ENCODE results near the gene SLC13A1.

GRCh38 chr7:116955681-116956501, 2.6 kb downstream of the ST7 start:
- PRO-cap, 7 experiments = peak in 1 of 7 experiments; most common plus-strand start chr7:116956285 (in 1)
- RAMPAGE, long total RNA, 2 experiments = no peak in any of the 2 experiments

DNA sequence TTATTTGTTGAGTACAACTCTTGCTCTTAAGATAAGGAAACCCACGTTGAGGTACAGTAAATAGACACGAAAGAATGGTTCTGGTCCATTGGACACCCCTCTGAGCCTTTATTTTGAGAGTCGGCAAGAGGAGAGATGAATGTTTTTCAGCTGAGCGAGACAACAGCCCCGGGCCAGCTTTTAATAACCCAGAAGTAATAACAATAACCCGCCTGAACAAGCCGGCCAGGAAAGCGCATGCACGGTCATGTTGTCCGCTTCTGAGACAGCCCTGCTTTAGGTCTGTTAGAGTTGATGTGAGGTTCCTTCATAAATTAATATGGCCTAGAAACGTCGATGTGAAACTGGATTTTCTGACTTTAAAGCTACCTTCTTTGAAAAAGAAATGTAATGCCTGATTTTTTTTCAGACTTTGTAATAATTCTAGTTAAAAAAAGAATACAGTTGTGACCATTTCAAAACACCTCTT, 48.9 kb downstream of the WNT2 start:
- PRO-cap, 7 experiments = no peak in any of the 7 experiments
- RAMPAGE, long total RNA, 2 experiments = no peak in any of the 2 experiments

DNA sequence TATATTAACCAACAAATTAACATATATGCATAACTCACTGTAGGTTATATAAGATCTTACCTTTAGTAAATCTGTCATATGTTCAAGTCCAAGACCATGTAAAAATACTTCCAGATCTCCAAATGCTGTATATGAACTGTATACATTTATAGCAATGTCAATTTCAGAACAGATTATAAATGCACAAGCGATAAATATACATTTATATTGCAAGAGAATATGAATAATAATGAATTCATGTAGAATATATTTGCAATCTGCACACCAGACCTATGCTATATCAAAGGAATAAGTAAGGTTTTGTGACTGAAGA, 45.3 kb downstream of the ASZ1 start:
- PRO-cap, 7 experiments = no peak in any of the 7 experiments
- RAMPAGE, long total RNA, 2 experiments = no peak in any of the 2 experiments

GRCh38 chr7:117751825-117752151, 121.5 kb downstream of the CTTNBP2 start:
- PRO-cap, 7 experiments = no peak in any of the 7 experiments
- RAMPAGE, long total RNA, 2 experiments = no peak in any of the 2 experiments

DNA sequence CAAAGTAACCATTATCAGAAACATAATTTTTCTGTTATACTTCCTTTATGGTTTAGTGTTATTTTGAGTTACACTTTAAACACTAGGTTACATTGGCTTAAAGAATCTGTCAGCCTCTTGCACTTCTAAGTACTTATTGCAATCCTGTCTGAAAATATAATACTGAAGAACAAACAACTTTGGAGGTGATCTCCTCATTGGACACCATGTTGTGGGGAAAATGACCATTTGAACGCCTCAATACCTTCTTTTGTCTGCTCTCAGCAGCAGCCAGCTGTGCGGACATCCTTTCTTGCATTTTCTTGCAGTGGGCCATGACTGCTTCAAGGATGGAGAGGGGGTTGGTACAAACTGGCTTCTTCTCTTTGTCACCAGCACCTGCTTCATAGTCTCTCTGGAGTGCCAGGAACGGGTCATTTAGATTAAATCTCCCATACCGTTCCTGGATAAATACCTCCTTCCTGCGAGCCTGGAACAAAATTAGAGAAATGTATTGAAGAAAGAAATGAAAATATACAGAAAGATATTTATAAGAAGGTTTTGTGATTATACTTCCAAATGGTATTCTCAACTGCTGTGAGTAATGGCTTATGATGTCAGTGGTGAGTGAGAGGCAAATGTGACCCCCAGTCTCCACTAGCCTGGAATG, 62.6 kb downstream of the CTTNBP2 start:
- PRO-cap, 7 experiments = no peak in any of the 7 experiments
- RAMPAGE, long total RNA, 2 experiments = no peak in any of the 2 experiments

- PRO-cap, 7 experiments = no peak in any of the 7 experiments
- RAMPAGE, long total RNA, 2 experiments = no peak in any of the 2 experiments
Observed at GRCh38 chr7:118572786-118573599, 348.5 kb downstream of the ANKRD7 start.

- PRO-cap, 7 experiments = peak in 7 of 7 experiments; most common plus-strand start chr7:120273802 (in 7); most common minus-strand start chr7:120273572 (in 7)
- RAMPAGE, long total RNA, 2 experiments = no peak in any of the 2 experiments
Observed at GRCh38 chr7:120273481-120274195, 663 bp downstream of the KCND2 start.

DNA sequence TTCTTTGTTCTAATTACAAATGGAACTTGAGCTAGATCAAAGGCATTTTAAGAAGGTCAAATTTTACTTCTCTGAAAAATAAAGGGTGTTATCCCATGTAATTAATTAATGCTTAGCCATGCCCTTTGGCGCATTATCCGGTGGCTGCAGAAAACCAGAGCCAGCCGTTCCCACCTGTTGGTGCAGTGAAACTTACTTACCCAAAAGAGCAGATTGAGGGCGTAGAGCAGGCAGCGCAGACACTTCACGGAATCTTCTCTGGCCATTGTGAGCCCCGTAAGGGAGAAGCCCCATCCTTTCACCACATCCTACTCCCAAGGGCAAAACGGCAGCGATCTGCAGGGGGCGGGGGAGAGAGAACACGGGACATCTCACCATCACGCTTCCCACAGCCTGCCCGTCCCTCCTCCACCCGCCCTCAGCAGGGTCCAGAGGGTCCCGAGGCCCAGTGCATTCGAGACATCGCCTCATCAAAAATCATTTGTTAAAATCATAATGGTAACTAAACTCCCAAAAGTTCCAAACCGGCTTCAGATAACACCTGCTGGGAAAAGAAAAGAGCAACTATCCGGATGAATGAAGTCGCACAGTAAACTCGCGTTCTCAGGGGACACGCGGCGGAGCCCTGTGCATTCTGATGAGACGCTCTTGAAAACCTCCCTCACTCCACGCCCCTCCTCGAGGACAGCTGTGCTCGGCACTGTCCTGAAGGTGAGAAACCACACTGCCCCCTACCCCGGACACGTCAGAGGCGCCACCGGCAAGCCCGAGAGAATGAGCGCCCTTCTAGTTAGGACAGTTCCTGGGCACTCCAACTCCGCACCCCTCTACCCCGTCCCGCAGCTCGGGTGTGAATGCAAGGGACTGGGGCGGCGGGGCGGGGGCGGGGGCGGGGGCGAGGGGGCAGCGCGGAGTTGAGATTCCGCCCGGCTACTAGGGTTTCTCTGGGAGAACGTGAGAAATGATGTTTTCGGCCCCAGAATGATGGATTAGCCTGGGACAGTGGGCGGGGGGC, 1.1 kb downstream of the TSPAN12 start:
- PRO-cap, 7 experiments = no peak in any of the 7 experiments
- RAMPAGE, long total RNA, 2 experiments = no peak in any of the 2 experiments

- PRO-cap, 7 experiments = peak in 4 of 7 experiments; most common plus-strand start chr7:121076597 (in 4); most common minus-strand start chr7:121076449 (in 1)
- RAMPAGE, long total RNA, 2 experiments = no peak in any of the 2 experiments
Observed at GRCh38 chr7:121076275-121077614, 88.2 kb downstream of the CPED1 start.

DNA sequence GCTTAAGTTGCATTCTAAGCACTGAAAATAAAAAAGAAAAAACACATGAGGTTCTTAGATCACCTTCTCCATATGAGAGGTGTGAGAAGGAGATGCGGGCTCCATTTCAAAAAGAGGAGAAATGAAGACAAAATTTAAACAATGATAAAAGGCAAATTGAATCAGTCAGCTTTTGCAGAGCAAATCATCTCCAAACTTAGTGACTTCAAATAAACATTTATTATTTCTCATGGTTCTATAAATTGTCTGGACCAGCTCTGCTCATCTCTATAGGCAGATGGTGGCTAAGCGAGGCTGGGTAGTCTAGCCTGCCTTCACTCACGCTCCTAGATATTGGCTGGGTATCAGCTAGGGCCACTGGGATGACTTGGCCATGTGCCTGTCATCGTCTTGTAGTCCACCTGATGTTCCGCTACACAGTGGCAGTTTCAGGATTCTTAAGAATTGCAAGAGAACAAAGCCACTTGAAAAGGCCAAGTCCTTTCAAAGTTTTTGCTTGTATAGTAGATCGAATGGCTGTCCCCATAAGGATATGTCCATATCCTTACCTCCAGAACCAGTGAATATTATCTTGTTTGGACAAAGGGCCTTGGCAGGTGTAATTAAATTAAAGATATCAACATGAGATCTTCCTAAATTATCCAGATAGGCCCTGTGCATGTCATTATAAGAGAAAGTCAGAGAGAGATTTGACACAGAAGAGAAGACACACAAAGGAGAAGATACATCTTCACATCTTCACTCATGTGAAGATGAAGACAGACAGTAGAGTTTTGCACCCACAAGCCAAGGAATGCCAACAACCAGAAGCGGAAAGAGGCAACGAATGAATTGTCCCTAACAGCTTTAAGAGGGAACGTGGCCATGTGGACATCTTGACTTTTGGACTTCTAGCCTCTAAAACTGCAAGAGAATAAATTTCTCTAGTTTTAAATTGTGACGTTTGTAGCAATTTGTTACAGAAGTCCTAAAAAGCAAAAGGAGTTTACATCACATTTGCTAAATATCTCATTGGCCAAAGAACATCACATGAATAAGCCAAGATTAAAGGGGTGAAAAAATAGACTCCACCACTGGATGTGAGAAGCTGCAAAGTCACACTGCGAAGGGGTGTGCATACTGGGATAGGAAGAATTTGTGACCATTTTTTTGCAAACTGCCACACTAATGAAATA, 123.6 kb downstream of the CPED1 start:
- PRO-cap, 7 experiments = no peak in any of the 7 experiments
- RAMPAGE, long total RNA, 2 experiments = no peak in any of the 2 experiments

DNA sequence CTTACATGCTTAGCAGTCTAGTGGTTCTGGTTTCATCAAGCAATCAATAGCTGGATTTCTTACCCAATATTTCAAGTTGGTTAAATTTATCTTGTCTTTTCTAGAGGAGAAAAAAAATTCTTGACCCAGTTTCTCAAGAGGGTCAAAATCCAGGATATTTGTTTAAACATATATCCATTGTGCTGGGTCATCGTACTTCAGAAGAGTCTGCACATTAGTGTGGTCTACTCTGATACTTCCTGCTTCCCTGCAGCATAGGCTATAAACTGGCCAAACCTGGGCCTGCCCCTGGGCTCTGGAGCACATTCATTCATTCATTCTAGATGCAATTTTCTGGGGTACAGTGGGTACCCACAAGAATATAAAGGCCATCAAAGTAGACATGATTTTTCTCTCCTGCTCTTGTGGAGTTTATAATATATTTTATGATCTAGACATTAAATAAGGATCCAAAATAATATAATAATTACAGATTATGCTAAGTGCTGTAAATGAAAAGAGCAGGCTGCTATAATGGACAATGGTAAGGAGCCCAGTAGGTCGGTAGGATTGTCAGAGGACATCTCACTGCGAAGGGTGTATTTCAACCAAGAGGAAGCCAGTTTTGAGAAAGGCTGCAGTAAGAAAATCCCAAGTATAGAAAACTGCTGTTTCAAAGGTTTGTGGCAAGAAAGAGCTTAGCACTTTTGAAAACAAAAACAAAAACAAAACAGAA, 141.9 kb upstream of the WNT16 start:
- PRO-cap, 7 experiments = no peak in any of the 7 experiments
- RAMPAGE, long total RNA, 2 experiments = no peak in any of the 2 experiments

DNA sequence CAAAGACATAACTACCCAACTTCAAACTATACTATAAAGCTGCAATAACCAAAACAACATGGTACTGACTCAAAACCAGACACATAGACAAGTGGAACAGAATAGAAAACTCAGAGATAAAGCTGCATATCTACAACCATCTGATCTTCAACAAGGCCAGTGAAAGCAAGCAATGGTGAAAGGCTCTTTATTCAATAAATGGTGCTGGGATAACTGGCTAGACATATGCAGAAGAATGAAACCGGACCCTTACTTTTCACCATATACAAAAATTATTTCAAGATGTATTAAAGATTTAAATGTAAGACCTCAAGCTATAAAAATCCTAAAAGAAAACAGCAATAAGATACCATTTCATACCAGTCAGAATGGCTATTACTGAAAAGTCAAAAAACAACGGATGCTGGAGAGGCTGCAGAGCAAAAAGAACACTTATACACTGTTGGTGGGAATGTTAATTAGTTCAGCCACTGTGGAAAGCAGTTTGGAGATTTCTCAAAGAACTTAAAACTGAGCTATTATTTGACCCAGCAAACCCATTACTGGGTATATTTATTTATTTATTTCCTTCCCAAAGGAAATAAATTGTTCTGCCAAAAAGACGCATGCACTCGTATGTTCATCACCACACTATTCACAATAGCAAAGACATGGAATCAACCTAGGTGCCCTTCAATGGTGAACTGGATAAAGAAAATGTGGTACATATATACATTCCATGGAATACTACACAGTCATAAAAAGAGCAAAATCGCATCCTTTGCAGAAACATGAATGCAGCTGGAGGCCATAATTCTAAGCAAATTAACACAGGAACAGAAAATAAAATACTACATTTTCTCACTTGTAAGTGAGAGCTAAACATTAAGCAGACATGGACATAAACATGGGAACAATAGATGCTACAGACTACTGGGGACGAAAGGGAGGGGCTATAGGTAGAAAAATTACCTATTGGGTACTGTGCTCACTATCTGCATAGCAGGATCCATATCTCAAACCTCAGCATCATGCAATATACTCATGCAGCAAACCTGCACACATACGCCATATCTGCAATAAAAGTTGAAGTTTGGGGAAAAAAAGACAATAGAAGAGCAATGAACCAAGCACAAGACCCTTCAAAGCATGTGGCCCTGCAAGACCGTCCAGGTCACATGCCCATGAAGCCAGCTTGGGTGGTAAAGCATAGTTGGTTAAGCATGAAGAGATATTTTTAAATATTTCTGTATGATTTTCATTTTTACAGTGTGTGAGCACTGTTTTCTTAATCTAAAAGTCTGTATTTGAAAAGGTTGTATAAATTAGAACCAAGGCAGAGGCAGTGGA, 72.2 kb upstream of the WNT16 start:
- PRO-cap, 7 experiments = no peak in any of the 7 experiments
- RAMPAGE, long total RNA, 2 experiments = no peak in any of the 2 experiments

DNA sequence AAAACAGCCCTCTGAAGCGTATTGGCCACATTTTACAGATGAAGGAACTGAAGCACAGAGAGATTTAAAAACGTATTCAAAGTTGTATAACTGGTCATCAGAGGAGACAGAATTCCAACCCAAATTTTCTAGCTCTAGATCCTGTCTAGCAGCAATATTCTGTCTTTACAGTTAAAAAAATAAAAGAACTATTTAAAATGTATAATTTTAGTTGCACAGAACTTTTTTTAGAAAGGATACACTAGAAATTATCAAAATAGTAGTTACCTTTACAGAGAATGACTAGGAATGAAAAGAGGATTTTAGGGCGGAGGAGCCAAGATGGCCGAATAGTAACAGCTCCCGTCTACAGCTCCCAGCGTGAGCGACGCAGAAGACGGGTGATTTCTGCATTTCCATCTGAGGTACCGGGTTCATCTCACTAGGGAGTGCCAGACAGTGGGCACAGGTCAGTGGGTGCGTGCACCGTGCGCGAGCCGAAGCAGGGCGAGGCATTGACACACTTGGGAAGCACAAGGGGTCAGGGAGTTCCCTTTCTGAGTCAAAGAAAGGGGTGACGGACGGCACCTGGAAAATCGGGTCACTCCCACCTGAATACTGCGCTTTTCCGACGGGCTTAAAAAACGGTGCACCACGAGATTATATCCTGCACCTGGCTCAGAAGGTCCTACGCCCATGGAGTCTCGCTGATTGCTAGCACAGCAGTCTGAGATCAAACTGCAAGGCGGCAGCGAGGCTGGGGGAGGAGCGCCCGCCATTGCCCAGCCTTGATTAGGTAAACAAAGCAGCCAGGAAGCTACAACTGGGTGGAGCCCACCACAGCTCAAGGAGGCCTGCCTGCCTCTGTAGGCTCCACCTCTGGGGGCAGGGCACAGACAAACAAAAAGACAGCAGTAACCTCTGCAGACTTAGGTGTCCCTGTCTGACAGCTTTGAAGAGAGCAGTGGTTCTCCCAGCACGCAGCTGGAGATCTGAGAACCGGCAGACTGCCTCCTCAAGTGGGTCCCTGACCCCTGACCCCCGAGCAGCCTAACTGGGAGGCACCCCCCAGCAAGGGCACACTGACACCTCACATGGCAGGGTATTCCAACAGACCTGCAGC, 66.0 kb downstream of the FEZF1 start:
- PRO-cap, 7 experiments = no peak in any of the 7 experiments
- RAMPAGE, long total RNA, 2 experiments = no peak in any of the 2 experiments

DNA sequence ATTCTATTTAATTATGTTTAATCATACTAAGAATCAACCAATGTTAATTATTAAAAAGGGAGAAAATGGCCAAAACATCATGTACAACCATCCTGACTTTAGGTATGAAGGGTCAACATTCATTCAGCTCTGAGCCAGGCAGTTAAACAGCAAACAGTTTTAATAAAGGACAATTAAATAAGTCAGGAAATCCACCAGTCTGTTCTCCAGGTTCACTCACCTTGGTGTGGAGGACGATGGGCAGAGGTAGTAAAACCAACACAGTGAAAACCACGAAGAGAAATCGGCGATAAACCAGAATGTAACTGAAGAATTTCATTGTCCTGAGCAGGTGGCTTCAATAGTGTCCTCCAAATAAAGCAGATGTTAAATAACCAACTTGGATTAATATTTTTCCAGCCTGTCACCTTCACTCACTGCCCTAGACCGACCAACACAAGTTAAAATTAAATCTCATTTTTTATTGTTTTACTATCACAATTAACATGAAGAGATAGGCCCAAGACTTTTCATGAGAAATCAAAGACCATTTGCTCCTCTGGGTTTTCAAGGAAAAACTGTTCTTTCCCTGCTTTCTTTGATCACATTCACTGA, at the start of gene SLC13A1:
Gene SLC13A1, minus strand, starts transcription at position 342 of the 594 bp plus-strand sequence.
- PRO-cap, 7 experiments = no peak in any of the 7 experiments
- RAMPAGE, long total RNA, 2 experiments = no peak in any of the 2 experiments

DNA sequence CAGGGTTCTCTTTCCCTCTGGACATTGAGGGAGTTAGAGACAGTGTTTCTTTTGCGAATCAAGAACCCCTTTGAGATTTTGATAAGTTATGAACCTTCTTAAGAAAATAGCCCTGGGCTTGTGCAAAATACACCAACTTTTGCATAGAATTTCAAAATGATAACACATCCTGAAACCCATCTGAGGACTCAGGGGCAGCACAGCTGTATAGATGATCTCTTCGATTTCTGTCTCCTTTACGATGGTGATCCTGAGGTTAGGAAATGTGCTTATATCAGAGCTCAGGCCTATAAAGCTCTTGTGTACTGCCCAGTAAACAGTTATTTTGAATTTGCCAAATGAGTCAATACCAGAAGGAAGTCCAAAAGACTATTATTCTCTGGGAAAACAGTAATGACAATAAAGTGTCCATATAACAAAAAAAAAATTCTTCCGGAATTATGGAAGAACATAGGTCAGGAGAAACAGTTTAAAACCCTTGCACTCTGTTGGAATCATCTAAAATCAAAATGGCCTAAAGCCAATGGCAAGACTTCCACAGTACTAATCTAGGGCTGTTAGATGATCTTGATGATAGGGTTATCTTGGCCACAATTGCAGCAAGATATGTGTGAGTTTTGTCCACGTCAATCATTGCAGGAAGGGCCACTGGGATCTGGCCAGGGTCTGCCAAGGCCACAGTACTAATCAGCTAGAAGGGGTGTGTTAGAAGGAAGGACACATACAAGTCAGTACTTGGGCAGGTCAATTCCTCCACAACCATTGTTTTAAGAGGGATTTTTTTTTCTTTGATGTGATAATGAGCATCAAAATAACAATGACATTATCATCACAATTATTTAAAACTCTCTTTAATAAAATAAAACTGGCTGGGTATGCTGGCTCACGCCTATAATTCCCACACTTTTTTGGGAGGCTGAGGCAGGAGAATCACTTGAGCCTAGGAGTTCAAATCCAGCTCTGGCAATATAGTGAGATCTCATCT, 1.4 kb downstream of the LMOD2 start:
- PRO-cap, 7 experiments = no peak in any of the 7 experiments
- RAMPAGE, long total RNA, 2 experiments = no peak in any of the 2 experiments

GRCh38 chr7:123657978-123658413, 2.3 kb downstream of the LMOD2 start:
- PRO-cap, 7 experiments = no peak in any of the 7 experiments
- RAMPAGE, long total RNA, 2 experiments = no peak in any of the 2 experiments

DNA sequence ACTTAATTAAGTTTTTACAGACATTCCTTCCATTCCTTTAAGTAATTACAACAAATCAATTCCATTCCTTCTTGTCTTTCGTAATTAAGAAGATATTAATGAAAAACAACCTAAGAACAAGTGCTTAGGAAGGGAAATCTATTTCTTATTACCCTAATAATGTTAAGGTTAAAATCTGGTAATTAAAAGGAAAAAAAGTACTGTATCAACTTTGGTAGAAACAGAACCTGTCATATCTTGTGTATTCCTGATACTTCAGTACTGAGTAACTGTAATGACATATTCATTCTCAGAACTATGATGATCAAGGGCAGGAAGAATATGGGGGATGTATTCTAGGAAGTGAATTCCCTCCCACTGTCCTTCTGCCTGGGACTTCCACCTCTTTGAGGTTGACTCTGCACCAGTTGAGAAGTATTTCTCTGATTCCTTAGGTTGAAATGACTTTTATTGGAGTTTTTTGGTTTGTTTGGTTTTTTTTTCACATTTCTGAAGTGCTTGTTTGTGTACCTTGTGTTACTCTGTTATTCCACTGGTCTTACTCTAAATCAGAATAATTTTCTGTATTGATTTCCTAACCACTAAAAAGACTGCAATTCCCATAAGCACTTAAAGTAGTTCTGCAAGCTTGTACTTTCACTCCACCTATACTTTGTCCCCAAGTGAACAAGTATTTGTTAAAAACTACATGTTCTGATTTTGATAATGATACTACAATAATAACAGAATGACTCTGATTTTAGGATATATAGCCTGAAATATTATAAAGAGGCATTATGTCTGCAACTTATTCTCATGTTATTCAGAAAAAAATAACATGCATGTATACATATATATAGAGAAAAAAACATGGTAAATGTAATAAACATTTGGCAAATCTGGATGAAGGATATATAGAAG, 36.9 kb downstream of the WASL start:
- PRO-cap, 7 experiments = no peak in any of the 7 experiments
- RAMPAGE, long total RNA, 2 experiments = no peak in any of the 2 experiments

GRCh38 chr7:123930535-123930876, 5.5 kb downstream of the SPAM1 start:
- PRO-cap, 7 experiments = no peak in any of the 7 experiments
- RAMPAGE, long total RNA, 2 experiments = no peak in any of the 2 experiments

GRCh38 chr7:124763966-124764659, 1.5 kb downstream of the GPR37 start:
- PRO-cap, 7 experiments = no peak in any of the 7 experiments
- RAMPAGE, long total RNA, 2 experiments = no peak in any of the 2 experiments

DNA sequence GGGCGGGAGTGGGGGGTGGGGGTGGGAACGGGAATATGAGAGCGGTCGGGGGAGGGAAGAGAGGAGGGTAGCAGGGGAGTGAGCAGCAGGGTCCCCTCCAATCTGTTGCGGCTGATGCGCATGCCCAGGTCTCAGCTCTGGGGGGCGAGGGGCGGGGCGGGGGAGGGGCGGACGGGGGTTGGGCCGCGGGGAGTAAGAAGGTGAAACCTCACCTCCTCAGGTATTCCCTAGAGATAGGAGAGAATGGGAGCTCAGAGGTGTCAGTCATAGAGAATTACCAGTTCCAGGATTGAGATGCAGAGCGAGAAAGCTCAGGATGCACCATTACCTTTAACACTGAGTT, 585 bp upstream of the GPR37 start:
- PRO-cap, 7 experiments = no peak in any of the 7 experiments
- RAMPAGE, long total RNA, 2 experiments = no peak in any of the 2 experiments

Measured in ovary (tissue), 7 donors.